SUDHL5 (cell line): ENCODE results near the genes ZBTB21 and TFF1.

DNA sequence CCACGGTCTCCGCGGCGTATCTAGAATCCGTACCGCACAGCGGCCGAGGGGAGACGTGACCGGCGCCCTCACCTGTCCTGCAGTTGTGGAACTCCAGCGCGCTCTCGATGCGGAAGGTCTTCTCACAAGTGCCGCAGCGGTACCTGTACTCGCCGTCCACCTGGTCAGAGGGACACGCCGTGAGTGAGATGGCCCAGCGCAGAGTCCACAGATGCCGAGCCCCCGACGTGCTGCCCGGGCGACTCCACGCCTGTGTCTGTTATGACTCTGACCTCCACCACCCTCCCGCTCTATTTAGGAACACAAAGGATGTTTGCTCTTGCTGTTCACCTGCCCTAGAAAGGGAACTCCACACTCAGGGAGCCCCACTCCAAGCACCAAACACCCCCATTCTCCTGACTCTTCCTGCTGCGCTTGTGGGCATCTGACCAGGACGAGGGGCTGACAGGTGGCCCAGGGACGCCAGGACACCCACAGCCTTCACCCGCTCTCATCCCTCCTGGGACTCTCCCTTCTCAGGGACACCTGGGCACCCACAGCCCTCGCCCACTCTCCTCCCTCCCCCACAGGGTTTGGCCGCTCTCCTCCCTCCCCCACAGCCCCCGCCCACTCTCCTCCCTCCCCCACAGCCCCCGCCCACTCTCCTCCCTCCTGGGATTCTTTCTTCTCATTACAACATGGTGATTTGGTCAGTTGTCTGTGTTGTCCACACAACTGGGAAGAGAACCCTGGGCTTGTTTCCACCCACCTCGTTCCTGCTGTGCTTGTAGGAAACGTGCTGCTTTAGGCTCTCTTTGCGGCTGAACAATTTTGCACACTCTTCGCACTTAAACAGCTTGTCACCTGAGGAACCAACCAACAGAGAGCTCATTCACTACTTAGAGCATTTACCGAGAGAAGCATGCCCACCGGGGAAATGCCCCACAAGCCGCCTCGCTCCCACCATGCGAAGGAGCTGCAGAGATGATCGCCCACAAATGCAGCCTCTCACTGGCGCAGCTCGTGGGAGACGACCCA lies 43.5 kb downstream of the PRDM15 start:
- PRO-cap = bidirectional peak, plus-strand start at position 664 of the sequence, minus-strand start at position 388 of the sequence; bidirectional peak, plus-strand start at position 924 of the sequence, minus-strand start at position 766 of the sequence

- PRO-cap = no peak
These were observed 5.7 kb downstream of the C2CD2 start for GRCh38 chr21:41948017-41948604.

- PRO-cap = no peak
These were observed 9.8 kb downstream of the ZBTB21 start for GRCh38 chr21:42000173-42000892.

GRCh38 chr21:42003255-42003621 lies 6.9 kb downstream of the ZBTB21 start:
- PRO-cap = no peak

GRCh38 chr21:42009796-42010453 lies at the start of gene ZBTB21:
Gene ZBTB21, minus strand, starts transcription at chr21:42010360.
- PRO-cap = bidirectional peak, plus-strand start at chr21:42010097, minus-strand start at chr21:42009972; bidirectional peak, plus-strand start at chr21:42010541, minus-strand start at chr21:42010354

GRCh38 chr21:42025357-42025809 lies 15.2 kb upstream of the ZBTB21 start:
- PRO-cap = no peak

DNA sequence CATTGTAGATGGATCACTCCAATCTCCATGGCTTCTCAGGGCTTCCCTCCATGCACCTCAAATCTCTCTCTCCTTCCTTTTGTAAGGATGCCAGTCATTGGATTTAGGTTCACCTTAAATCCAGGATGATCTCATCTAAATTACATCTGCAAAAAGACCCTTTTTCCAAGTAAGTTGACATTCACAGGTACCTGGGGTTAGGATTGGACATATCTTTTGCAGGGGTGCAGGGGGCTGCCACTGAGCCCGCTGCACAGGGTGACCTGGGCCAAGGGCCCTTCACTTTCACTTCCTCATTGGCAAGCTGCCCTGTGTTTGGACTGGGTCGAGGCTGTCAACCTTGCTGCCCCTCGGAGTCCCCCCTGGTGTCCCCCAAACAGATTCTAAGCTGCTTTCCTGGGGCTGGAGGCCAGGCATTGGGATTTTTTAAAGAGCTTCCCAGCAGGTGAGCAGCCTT lies 8.0 kb upstream of the UMODL1 start:
- PRO-cap = no peak

DNA sequence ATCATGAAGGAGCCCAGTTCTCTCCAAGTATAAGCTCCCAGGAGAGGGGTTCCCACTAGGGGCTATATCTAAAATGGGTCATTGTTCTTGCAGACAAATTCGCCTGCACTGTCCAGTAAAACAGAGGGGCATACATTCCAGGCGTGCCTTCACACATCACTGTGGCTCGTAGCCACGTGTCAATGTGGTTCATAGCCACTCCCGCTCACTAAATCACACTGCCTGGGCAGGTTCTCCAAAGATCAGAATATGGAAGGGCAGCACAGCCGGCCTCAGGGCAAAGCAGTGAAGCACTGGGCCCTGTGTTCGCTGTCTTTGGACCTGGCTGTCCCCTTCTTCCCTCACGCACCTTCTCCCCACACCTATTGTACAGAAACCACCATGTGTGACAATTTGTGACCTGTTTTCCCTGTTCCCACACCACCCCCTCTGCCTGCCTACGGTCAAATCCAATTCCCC lies 26.9 kb upstream of the ABCG1 start:
- PRO-cap = no peak

DNA sequence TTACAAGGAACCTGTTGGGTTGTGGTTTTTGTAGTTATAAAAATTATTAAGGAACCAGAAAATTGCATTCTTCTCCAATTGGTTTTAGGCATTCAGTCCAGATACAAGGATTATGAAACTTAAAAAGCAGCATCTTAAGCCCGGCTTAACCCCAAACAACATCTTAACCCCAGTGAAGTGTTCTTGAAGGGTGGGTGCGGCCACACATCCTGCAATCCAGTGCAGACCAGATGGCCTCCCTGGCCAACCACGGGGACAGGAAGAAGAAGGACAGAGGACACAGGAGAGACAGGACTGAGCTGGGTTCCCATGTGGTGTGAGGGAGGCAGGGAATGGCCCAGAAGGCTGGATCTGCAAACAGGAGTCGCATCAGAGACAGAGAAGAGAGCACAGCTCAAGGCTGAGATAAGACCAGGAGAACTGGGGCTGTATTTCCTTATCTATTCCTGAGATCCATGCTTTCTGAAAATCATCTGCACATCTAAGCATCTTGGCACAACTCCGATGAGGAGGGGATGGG lies 26.4 kb downstream of the ABCG1 start:
- PRO-cap = no peak

DNA sequence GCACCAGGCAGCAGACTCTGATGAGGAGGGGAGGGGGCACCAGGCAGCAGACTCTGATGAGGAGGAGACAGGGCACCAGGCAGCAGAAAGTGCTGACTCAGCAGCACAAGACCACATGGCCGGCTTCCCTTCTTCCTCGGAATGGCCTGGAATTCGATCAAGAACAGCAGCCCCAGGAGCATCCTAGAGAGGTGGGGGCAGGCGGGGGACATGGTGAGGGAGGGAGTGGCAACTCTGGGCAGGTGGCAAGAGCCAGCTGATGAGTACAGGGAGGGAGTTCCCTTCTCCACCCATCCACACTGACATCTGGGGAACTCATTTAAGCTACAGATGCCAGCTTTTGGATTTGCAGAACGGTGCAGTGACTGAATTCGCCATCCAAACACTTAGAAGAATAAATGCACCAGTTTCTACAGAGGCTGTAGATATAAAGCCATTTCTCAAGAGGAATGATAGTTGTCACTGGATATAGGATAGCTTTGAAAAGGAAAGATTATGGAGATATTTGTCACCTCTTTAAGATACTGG lies 26.9 kb downstream of the ABCG1 start:
- PRO-cap = no peak

GRCh38 chr21:42301138-42301678 lies 14.0 kb downstream of the TFF3 start:
- PRO-cap = no peak

DNA sequence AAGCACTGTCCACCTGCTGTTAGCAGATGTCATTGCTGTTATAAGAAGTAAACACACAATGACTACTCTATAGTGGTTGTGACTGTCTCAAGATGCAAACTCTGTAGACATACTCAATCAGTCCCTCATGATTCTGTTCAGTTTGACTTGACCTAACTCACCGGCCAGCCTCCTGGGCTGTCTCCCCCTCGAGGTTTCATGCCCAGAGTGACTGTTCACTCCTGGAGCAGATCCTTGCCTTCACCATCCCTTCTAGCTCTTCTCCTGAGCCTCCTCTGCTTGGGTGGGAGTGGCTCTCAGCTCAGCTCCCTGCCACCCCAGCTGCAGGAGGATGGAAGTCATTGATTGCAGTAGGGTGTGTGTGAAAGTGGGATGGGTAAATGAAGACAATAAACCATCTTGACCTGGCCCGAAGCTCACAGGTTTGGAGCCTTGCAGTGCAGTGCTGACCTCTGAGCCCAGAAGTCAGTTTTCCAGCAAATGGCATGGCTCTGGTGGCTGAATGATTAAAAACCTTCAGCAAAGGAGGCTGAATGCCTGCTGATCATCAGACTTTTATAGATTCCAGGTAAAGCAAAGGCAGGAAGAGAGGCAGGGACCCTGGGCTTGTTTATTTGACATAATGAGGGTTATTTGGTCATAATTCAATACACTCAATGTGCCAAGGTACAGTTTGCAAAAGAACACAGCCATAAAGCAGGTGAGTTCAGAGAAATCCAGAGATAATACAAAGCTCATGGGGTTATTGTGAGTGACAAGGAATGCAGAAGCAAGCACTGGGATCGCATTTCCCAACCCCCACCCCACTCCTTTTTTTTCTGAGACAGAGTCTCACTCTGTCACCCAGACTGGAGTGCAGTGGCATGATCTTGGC lies 17.5 kb upstream of the TFF3 start:
- PRO-cap = no peak

DNA sequence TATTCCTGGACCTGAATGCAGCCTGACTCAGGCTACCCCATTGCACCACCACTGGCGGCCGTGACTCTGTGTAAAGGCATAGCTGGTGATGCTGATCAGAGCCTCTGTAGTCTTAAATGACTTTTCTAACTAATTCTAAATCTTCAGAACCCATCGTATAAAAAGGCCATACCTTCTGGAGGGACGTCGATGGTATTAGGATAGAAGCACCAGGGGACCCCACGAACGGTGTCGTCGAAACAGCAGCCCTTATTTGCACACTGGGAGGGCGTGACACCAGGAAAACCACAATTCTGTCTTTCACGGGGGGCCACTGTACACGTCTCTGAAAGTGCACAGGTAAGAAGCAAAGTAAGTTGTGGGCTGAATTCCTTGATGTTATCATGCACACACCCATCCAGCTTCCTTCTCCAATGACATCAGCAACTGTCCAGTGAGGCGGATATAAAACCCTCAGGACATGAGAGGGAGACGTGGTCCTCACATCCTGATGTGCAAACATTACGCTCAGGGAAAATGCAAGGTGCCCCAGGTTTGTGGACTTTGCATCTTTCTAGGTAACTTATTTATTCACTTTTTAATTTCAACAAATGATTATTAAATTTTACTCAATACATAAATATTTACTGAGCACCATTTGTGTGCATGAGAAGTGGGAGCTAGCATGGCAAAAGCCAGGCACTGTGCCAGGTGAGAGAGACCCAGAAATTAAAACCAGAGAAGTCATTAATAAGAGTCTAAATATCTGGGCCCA lies 3.1 kb downstream of the TFF1 start:
- PRO-cap = no peak

DNA sequence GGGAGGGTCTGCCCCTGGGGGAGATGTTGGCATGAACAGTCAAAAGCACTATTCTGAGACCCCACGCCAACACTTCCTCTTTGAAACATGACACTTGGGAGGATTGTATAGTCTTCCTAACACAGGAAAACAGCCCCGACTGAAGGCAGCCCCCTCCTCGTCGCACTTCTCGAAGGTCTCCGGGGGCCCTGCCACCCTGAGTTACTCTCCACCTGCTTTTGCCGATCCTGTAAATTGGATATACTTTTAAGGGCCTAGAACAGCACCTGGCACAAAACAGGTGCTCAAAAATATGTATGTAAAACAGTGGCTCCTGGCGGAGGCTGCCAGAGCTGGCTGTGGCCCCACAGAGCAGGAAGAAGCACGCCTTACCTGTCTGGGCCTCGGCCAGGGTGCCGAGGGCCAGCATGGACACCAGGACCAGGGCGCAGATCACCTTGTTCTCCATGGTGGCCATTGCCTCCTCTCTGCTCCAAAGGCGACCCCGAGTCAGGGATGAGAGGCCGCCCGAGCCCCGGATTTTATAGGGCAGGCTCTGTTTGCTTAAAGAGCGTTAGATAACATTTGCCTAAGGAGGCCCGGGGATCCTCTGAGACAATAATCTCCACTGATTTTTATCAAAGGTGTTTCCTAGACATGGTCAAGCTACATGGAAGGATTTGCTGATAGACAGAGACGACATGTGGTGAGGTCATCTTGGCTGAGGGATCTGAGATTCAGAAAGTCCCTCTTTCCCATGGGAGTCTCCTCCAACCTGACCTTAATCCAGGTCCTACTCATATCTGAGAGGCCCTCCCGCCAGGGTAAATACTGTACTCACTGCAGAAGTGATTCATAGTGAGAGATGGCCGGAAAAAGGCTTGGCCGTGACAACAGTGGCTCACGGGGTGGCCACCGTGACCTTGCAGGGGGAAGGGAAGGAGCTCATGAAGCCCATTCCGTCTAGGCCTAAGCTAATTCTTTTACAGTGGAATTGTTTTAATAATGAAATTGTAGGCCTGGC lies at the start of gene TFF1:
Gene TFF1, minus strand, starts transcription at position 497 of the 1,003 bp plus-strand sequence.
- PRO-cap = no peak

DNA sequence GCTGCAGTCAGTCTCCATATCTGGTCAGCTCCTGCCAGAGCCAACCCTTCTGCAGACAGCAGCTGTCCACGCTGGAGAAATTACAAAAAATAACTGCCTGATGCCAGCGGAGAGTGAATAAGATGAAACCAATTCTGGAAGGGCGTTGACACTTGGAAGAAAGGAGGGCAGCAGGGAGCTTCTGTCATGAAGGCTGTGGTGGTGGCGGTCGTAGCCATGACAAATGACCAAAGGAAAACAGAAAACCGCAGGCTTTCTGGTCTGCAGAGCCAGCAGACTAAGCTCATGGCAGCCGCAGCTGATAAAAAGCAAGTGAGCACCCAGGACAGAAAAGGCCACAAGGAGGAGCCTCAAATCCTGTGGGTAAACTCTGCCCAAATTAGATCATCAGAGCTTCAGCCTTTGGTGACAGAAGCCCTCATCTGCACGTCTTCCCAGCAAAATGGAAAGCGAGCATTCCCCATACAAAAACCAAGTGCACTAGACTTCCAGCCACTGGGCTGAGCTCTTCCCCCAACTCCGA lies 28.8 kb downstream of the RSPH1 start:
- PRO-cap = no peak

DNA sequence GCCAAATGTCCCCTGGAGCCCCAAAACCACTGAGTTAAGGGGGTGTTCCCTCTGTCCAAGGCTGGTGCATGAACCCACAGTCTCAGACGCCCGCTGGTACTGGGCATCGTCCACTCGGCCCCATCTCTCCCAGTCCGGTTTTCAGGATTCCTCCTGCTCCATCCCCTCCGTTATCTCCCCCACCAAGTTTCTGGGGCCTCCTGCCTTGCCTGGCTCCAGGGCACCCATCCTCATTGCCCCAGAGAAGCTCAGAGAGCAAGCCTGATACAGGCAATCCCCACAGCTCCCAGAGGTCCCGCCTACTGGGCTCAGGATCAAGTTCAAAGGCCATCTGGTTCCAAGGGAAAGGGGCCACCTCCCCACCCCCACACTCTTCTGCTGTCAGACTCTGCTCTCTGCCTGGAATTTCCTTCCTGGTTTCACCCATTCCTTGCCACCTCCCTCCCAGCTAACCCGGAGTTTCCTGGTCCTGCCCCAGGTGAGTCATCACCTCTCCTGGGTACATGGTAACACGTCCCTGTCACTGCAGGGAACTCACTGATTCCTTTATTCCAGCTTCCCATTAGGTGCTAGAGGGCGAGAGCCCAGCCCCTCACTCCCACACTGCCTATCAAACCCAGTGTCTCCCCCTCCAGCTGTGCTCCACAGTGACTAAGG lies 22.0 kb downstream of the RSPH1 start:
- PRO-cap = no peak

DNA sequence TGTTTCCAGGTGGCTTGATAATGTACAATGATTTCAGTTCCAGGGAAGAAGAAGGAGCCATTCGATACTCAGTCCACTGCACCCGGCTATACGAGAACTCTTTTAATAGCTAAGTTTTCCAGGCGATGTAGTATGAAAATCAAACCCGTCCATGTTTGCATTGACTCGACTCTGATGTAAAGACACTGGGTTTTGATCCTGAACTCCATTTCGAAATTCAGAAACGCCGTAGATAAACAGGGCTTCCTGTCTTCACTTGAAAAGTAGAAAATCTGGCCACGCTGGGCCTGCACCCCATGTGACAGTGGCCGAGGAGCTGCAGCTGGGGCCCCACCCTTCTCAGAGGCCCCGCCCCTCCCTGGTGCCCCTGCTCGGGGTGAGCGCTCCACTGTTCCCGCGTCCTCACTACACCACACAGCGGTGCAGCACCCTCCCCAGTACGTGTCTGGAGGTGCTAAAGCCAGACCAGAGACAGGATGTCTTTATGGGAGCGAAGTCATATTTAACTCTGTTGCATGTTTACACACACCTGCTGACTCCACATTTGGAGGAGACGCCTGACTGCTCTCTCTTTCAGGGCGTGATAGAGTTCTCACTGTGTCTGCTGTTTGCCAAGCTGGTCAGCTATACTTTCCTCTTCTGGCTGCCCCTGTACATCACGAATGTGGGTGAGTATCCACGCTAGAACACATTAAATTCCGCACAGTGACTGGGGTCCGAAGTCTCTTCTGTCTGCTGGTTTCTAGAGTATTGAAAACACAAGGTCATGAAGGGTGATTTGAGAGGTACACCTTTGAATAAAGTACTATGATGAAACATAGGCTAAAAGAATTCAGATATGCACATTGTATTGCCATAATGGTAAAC lies 48.1 kb downstream of the SLC37A1 start:
- PRO-cap = no peak

- PRO-cap = no peak
These were observed 13.0 kb upstream of the PDE9A start for GRCh38 chr21:42640418-42640747.

- PRO-cap = no peak
These were observed 10.6 kb downstream of the NDUFV3 start for GRCh38 chr21:42903633-42904129.

- PRO-cap = no peak
These were observed 6.8 kb downstream of the PKNOX1 start for GRCh38 chr21:42980991-42981689.